Occipital lobe (tissue), 2 donors: ENCODE measurements around a stretch of chr6.

DNA sequence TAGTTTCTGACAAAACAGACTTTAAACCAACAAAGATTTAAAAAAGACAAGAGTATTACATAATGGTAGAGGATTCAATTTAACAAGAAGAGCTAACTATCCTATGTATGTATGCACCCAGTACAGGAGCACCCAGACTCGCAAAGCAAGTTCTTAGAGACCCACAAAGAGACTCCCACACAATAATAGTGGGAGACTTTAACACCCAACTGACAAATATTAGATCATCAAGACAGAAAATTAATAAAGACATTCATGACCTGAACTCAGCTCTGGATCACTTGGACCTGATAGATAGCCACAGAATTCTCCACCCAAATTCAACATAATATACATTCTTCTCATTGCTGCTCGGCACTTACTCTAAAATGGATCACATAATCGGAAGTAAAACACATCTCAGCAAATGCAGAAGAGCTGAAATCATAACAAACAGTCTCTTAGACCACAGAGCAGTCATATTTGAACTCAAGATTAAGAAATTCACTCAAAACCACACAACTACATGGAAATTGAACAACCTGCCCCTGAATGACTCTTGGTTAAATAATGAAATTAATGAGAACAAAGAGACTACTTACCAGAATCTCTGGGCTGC is 45.7 kb downstream of the FAM120B start:
- RAMPAGE, long total RNA = no peak

- RAMPAGE, long total RNA = no peak
Observed at GRCh38 chr6:170355656-170356088, 49.1 kb downstream of the FAM120B start.